ENCODE measurements around a stretch of chr13.

- PRO-cap: no peak
- RAMPAGE, long total RNA, 4 experiments: no peak in any of the 4 experiments
Observed at GRCh38 chr13:113821436-113821809, 42.5 kb downstream of the GAS6 start.

DNA sequence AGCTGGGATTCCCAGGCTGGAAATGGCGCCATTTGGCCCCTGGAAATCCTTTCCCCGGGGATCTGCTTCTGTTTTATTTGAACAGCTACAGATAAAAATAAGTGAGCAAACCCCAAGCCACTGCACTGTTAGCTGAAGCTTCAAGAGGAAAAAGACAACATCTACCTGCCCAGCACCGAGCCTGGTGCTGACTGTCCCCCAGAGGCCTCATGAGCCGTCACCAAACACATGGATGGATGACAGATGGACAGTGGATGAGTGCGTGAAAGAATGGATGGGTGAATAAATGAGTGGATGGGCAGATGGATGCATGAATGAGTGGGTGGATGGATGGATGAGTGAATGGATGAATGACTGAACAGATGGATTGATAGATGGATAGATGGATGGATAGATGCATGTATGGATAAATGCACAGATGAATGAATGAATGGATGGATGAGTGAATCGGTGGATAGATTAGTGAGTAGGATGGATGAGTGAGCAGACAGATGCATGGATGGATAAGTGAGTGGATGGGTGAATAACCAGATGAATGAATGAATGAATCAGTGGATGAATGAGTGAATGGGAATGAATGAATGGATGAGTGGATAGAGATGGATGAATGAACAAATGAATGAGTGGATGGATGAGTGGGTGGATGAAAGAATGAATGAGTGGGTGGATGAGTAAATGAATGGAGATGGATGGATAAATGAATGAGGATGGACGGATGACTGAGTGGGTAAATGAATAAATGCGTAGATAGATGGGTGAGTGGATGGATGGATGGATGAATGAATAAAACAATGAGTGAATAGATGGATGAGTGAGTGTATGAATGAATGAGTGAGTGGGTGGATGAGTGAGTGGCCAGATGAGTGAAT is 13.2 kb downstream of the GAS6 start:
- PRO-cap: no peak
- RAMPAGE, long total RNA, 4 experiments: no peak in any of the 4 experiments

GRCh38 chr13:113862062-113862774 is 1.7 kb downstream of the GAS6 start:
- PRO-cap: no peak
- RAMPAGE, long total RNA, 4 experiments: no peak in any of the 4 experiments

GRCh38 chr13:113951023-113951966 is 22.6 kb downstream of the C13orf46 start:
- PRO-cap: no peak
- RAMPAGE, long total RNA, 4 experiments: no peak in any of the 4 experiments

GRCh38 chr13:113982130-113982404 is 8.2 kb upstream of the C13orf46 start:
- PRO-cap: no peak
- RAMPAGE, long total RNA, 4 experiments: no peak in any of the 4 experiments

- PRO-cap: no peak
- RAMPAGE, long total RNA, 4 experiments: no peak in any of the 4 experiments
Observed at GRCh38 chr13:114068738-114069456, 63.5 kb downstream of the RASA3 start.

DNA sequence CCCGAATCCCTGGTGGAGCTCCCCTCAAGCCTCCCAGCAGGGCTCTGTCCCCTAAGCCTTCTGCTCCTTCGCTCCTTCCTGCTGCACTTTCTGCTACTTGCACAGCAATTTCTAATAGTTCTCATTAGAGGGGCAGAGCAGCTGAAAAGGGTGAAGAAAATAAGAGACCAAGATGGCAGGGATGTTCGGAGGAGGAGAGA is 43.5 kb downstream of the RASA3 start:
- PRO-cap: no peak
- RAMPAGE, long total RNA, 4 experiments: no peak in any of the 4 experiments

DNA sequence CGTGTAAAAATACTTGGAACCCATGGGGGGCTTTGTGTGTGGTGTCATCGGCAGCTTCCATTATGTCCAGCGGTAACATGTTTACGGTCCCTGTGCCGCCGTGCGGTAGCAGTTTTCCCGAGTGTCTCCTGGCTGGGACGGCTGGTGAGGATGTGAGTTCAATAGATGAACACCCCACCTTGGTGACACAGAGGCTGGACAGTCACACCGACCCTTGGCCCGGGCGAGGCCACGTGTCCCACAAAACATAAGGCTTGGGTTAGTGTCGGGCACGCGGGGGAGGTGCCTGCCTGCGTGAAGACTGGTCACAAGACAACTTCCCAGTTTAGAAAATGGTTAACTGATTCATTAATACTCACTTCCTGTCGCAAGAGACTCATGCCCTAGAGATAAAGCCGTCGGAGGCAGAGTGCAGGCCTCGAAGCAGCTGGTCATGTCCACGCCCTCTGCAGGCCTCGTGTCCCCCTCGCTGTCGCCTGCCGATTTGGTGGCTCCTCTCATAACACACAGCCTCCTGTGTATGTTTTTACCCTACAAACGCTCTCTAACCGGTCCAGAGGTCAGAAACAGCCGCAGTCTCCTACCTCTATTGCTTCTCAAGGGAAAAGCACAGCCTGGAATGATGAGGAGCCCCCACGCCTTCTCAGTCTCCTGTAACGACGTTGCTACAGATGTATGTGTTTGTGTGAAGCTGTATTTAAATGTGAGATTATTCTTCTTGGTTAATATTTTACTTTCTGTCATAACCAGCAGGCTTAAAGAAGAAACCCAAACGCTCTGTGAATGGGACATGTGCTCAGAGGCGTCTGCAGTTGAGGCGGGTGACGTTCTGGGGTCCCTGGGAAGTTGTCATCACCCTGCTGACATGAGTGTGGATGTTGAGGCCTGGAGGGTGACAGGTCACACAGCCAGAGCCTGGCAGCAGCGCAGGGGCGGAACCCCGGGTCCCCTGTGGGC is 17.0 kb downstream of the RASA3 start:
- PRO-cap: no peak
- RAMPAGE, long total RNA, 4 experiments: no peak in any of the 4 experiments

DNA sequence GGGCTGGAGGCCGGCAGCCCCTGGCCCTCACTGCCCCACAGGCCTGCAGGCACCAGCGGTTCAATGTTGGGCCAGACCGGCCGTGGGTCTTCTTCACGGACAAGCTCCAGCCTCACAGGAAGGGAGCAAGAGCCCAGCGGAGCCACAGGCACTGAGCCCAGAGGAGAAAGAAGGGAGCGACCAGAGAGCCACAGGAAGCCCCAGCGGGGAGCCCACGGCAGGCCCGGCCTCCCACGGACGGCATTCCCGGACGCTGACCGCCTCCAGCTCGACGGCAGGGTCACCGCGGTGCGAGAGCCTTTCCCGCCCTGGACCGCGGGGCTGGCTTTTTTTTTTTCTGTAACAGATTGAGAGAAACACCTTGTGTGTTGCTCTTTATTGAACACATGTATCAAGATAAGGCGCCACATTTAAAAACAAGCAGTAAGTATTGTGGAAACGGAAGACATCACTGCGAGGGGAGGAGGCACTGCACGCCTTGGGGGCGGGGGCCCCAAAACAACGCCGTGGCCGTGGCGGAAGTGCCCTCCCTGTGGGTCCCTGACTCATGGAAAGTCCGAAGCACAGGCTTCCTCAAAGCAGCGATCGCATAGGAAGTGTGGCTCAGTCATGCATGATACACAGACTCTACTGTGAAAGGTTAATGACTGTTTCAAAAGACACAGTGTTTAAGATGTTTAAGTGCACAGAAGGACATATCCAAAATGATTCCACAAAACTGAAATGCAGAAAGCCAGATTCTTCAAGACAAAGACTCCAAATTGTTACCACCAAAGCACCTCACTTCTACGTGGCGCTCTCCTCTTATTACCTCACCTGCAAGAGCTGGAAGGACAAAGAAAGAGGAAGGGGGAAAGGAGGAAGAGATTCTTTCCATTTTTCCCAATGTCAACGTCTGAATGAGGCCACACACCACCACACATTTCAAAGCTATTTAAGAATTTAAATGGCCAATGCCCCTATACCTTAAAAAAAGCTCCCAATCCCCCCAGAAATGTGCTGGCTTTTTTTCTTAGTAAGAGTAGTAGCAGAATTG is 3.5 kb downstream of the RASA3 start:
- PRO-cap: no peak
- RAMPAGE, long total RNA, 4 experiments: no peak in any of the 4 experiments

GRCh38 chr13:114150854-114151342 is 18.5 kb upstream of the RASA3 start:
- PRO-cap: no peak
- RAMPAGE, long total RNA, 4 experiments: no peak in any of the 4 experiments

DNA sequence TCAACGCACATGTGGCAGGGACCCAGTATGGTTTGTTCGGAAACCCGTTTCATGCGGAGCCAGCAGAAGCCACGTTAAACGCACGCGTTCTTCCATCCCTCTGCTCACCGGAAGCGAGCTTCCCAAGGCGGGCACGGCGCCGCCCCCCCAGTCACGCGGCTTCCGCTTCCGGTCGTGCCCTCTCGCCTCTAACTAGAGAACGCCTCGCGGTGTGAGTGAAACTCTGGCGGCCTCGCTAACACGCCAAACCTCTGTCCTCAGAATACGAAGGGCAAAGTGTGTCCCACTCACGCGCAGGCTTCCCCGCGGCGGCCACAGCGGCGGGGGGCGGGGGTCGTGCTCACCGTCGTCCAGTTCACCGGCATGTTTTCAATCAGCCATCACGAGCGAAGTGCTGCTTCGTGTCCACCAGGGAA is 17.9 kb upstream of the CFAP97D2 start:
- PRO-cap: no peak
- RAMPAGE, long total RNA, 4 experiments: no peak in any of the 4 experiments

DNA sequence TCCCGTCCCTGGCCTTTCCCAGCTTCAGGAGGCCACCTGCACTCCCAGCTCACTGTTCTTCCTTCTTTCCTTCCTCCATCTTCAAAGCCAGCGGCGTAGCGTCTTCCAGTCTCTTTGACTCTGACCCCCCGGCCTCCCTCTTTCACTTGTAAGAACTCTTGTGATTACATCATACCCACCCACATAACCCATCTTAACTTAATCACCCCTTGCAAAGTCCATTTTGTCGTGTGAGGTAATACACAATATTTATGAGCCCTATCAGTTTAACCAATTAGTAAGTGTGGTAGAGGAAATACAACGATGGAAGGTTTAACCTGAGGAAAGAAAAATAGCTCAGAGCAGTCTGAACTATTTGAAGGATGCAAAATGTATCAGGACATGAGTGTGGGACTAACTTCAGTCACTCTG is 4.5 kb upstream of the CDC16 start:
- PRO-cap: no peak
- RAMPAGE, long total RNA, 4 experiments: no peak in any of the 4 experiments

DNA sequence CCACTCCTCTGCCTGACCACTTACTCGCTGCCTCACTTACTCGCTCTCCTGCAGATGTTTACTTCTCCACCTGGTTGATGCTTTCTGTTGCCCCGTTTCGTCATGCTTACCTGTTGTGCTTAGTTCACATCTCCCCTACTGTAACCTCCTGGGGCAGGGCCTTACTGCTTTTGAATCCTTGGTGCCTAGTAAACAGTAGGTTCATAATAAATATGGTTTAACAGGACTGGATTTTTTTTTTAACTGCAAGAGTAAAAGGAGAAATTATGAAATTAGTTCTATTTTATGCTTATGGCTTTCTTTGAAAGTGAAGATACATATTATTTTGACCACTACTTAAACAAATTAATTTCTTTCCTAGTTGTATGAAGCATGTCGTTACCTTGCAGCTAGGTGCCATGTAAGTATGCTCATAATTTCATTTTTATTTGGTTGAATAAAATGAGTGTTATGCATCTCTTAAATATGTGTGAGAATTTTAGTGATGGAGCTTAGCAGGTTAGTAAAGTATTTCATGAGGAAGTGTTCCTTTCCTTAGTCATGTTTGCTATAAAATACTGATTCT is 4.0 kb downstream of the CDC16 start:
- PRO-cap: no peak
- RAMPAGE, long total RNA, 4 experiments: no peak in any of the 4 experiments

GRCh38 chr13:114288095-114288371 is 6.6 kb downstream of the UPF3A start:
- PRO-cap: no peak
- RAMPAGE, long total RNA, 4 experiments: no peak in any of the 4 experiments